Pulmonary lymph node (tissue), 1 donor: ENCODE measurements around a stretch of chr7.

DNA sequence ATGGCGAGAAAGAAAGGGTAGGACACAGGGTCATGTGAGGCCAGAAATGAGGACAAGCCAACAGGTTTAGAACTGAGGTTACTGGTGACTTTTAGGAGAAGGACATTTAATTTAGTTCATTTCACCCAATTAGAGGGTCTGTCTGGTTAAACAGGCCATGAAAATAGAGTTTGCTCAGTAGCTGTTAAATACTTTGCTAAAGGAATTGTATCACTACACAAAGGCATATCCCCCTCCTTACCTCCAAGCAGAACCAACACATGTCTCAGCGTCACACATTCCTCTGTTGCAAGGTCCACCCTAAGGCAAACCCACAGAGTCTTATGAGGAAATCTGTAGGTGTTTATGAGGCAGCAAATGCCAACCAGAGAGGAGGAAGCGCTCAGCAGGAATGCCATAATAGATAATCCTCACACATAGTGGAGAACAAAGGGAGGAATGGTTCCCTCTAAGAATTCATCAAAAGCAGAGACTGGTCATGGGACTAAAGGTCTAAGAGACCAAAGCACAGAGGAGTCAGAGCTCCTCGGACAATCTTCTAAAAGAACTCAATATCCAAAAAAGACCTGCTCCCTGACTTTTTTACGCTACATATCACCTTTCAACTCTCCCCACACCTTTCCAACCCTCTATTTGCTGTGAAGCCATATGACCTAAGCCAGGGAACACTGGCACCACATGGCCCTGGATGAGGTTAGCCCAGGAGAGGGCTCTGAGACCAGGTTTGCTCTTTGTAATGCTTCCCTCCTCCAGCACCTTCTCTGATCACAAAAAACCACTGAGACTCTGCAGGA, 7.4 kb downstream of the SLC25A13 start:
- PRO-cap = no peak

- PRO-cap = no peak
Observed at GRCh38 chr7:96876362-96876711, 129.0 kb upstream of the DLX6 start.

- PRO-cap = no peak
Observed at GRCh38 chr7:96949713-96950317, 55.5 kb upstream of the DLX6 start.

DNA sequence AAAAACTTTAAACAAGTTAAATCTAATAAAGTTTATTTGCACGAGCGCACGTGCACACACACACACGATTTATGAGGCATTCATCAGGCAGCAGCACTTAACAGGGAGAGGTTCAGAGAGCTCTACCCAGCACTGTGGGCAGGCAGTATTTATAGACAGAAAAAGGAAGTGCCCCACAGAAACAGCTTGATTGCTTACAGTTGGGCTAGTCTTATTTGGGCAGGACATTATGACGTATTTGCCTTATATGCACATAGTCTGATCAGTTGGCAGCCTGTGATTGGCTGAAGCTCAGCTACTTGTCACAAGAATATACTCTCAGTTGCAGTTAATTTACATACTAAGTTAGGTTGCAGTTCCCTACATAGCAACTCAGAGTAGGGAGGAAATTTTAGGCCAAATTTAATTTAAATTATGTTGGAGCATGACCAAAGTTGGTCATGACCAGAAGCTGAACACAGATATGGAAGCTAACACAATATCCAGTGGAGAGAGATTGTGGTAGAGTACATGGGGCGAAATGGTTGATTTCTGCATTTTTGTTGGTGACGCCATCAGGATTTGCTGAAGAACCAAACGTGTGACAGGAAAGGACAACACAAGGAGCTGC, 1.1 kb upstream of the SDHAF3 start:
- PRO-cap = no peak

DNA sequence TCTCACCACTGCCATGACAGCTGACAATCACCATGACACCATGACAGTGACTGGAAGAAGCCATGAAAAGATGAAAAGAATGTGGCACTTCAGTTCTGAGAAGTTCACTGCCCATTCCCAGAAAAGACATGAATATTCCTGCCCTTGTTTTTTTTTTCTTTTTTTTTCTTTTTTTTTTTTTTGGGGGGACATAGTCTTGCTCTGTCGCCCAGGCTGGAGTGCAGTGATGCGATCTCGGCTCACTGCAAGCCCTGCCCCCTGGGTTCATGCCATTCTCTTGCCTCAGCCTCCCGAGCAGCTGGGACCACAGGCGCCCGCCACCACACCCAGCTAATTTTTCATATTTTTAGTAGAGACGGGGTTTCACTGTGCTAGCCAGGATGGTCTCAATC, 281.1 kb upstream of the TAC1 start:
- PRO-cap = no peak

DNA sequence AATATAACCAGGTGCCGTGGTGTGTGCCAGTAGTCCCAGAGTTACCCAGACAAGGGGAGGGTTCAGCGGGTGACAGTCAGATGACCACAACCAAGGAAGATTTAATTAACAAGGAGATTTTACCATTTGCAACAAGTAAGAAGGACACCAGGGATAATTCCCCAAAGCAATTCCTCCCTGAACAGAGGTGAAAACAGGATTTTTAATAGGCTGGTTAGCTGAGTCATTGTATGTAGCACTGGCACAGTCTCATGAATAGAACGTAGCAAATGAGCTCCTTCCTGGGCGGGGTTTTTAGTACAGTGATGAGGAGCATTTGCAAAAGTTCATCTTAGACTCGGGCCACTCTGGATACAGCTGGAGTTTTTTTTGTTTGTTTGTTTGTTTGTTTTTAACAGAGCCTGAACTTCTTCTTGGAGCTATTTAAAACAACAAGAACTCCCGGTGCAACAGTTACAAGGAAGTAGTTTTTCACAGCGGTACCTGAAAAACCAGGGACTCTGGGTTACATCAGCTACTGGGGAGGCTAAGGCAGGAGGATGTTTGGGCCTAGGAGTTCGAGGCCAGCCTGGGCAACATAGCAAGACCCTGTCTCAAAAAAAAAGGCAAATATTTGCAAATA, 39.0 kb downstream of the TAC1 start:
- PRO-cap = no peak

DNA sequence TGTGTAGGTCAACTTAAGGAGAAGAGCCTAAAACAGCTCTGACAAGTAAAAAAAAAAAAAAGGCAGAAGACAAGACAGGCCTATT, 293 bp upstream of the LMTK2 start:
- PRO-cap = no peak

DNA sequence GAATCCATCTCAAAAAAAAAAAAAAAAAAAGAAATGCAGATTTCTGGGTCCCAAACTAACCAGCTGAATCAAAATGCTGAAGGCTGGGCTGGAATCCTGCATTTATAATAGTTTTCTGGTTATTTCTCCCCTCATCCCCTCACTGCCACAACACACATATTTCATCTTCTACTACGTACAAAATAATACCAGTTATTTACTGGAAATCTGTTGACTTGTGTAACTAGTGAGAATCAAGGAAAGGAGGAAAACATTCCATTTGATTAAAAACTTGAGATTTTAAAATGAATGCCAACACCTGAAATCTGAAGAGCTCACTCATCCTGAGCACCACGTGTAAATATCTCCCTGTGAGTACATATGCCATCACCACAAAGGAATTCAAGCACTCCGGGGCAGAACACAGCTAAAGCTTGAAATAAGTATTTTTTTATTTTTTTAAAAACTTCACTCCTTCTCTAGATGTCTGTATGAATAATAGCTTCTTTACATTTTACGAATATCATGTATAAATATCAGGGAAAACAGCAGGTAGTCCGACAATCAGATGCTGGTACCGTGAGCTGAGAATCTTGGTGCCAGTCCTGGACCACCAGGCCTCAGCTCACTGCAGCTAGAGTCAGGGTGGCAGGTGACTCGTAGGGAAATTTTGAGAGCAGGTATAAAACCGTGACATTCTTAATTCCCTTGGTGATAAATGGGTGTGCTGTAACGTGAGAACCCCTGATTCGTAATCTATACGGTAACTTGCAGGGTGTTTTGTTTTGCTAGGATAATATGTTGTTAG, 12.6 kb downstream of the LMTK2 start:
- PRO-cap = no peak

GRCh38 chr7:98120497-98120949, 13.9 kb downstream of the LMTK2 start:
- PRO-cap = no peak

- PRO-cap = no peak
Observed at GRCh38 chr7:98178241-98178806, 32.9 kb upstream of the BHLHA15 start.

DNA sequence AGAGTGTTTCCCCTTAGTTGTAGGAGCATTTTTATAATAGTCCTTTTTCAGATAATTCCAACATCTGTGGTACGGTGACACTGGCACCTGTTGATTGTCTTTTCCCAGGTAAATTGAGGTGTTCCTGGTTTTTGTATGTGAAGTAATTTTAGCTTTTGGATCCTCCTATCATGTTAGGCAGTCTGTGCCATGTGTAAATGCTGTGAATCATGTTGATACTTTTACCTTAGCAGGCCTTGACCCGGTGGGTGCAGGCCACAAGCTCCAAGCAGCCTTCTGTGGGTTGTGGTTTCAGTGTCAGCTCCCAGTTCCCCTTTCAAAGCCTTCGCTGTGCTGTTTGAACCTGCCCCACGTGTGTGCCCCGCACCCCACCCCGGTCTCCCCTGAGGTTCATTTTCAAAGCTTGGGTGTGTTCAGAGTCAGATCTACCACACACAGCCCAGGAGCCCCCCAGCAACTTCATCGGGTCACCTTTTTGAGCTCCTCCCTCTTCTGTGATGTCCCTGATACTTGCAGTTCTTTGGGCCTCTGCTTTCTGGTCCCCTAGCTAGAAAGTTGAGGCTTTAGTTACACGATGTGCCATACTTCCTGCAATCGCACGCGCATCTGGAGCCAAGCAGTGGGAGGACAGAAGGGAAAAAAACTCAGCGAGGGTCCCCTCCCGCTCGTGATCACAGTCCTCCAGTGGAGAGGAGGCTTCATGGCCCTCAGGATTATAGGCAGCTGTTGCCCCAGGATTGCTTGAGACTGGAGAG, 8.7 kb upstream of the BHLHA15 start:
- PRO-cap = no peak

- PRO-cap = no peak
Observed at GRCh38 chr7:98228756-98229597, 17.7 kb downstream of the BHLHA15 start.

GRCh38 chr7:98250723-98251165, 1.3 kb downstream of the TECPR1 start:
- PRO-cap = no peak

DNA sequence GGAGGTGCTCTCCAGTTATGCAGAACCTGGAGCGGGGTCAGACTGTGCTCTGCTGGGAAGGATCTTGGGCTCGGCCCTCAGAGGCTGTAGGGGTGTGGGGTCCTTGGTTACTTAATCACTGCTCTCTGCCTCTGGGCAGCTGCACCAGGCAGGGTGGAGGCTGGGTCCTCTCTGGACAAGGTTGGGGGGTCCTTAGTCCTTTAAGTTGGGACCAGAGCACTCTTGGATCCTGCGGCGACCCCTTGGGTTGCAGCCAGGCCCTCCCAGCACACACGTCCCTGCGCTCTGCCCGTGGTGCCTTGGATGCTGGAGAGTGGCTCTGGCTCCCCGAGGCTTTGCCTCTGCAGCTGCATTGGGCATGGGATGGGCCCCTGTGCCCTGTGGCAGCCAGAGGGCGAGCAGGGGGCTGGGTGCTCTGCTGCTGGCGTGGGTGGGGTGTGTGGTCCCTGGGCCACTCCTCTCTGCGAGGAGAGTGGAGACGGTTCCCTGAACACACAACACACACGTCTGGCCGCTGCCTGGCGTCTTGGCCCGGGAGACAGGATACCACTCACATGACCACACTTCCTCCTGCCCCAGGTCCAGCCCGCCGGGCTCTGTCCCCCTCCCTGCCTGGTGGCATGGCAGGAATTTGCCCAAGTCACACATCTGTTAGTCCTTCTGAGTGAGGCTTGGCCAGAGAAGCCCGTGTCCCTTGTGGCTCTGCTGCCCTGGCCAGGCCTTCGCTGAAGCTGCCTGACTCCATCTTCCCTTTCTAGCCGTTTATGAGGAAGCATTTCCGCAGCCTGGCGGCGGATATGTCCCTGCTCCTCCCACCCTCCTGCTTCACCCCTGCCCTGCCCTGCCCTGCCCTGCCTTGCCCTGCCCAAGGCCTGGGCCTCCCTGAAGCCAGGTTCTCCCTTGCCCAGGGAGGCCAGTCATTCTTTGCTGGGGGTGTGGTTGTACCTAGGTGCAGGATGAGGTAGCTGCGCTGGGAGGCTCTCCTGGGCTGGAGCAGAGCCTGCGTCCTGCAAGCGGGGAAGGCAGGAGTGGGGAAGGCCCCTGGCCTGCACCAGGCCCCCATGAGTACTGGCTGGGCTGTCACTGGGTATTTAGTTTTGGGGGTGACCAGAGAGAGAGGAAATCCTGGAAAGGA, 2.9 kb downstream of the BRI3 start:
- PRO-cap = bidirectional peak, plus-strand start at position 469 of the sequence, minus-strand start at position 509 of the sequence

GRCh38 chr7:98301734-98302330, 20.3 kb downstream of the BRI3 start:
- PRO-cap = no peak

DNA sequence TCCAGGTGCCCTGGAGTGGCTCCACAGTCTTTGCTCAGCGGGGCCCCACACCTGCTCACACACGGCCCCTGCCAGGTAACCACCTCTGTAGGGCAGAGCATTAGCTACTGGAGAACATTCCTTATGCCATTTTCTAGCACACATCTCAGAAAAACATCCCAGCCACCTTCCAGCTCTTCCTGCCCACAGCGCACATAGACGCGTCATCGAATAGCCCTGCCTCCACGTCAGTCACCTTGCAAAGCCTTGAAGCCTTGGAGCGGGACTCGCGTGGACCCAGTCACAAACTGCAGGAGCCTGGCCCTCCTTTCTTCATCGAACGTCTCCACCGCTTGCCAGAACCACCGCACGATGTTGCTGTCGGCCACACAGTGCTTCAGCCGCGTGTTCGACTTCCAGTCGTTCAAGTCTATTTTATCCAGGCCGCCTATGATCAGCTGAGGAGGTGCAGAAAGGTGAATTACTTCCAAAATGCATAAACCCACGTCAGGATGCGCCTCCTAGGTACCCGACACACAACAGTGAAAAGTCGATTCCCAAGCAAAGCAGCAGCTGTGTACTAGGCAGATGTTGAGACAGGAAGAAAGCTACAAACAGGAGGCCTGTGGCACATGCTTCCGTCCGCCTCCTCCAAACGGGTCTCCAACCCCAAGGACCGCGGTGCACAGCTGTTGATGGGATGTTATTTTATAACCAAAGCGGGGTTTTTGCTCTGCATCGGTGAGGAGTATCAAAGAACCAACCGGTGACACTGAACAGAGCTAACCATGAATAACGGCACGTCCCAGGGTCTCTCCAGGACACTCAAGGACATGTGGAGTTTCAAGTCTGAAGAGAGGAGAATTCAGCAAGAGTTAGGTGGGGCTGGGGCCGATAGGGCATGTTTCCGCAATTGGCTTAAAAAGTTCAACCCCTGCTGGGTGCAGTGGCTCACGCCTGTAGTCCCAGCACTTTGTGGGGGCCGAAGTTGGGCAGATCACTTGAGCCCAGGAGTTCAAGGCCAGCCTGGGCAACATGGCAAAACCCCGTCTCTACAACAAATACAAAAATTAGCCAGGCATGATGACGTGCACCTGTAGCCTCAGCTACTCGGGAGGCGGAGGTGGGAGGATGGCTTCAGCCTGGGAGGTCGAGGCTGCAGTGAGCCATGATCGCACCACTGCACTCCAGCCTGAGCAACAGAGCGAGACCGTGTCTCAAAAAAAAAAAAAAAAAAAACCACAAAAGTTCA, 108.2 kb downstream of the SMURF1 start:
- PRO-cap = no peak

DNA sequence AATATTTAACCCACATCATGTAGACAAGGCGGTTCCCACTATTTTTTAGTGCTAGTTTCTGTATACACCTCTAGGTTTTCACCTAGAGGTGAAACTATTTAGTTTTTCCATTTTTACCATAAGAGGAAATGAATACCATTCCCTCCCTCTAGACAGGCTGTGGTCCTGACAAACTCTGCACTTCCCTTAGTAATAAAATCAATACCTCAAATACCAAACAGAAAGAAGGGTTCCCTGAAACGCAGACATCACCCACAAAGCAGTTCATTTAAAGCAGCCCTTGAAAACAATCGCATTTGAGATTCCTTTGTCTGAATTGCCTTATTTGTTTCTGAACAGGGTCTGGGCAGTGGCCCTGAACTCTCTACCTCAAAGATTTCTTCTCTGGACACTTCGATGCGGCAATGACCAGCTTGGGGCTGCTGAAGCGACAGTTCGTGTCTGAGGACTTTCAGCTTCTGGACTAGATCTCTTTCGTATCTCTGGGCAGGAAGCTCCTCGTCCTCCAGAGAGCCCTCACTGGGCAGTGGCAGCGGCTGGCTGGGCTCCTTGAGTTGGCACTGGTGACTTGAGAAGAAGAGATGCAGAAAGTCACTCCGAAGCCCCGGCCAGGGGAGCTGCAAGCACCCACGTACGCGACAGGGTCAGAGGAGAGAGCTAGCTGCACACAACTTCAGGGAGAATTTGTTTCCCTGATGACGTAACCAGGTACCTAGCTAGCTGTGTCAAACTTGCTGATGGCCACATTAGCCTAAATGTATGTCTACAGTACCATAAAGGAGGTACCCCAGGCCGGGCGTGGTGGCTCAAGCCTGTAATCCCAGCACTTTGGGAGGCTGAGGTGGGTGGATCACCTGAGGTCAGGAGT, 96.4 kb downstream of the SMURF1 start:
- PRO-cap = no peak

GRCh38 chr7:99068137-99068727, 75.7 kb downstream of the SMURF1 start:
- PRO-cap = no peak

- PRO-cap = bidirectional peak, plus-strand start at chr7:99381203, minus-strand start at chr7:99381035
Observed at GRCh38 chr7:99380937-99381501, 6.5 kb downstream of the ARPC1B start.

DNA sequence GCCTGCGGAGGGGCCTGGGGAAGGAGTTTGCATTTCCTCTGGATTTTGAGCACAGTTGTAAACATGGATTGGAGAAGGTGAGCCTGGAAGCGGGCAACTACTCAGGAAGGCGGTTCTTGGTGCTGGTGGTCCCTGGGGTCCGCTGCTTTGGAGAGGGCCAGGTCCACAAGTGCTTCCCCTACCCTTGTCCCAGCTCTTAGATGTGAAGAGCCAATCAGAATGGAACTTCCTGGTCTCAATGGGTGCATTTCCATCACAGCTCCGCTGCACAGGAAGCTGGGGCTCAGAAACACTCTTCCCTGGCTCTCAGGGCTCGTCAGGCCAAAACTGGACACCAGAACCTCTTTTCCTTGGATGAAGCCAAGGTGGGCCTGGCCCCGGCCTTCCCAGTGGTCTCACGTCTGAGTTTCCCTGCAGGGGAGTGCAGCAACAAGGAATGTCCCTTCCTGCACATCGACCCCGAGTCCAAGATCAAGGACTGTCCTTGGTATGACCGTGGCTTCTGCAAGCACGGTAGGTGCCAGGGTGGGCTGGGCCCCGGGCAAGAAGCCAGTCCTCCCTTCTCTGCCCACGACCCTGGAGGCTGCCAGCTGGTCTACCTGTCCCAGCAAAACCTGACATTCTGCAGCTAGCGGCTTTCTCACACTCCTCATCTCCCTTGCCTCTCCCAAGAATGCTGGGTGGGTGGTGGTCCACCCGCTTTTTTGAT, 11.3 kb downstream of the CPSF4 start:
- PRO-cap = no peak